A375 (cell line): ENCODE data around the genes PRPF38B, SYPL2 and GPR61.

- RAMPAGE, long total RNA: no peak
These were observed at the start of gene PRPF38B for GRCh38 chr1:108692276-108693238. Gene PRPF38B, plus strand, starts transcription at chr1:108692310.

DNA sequence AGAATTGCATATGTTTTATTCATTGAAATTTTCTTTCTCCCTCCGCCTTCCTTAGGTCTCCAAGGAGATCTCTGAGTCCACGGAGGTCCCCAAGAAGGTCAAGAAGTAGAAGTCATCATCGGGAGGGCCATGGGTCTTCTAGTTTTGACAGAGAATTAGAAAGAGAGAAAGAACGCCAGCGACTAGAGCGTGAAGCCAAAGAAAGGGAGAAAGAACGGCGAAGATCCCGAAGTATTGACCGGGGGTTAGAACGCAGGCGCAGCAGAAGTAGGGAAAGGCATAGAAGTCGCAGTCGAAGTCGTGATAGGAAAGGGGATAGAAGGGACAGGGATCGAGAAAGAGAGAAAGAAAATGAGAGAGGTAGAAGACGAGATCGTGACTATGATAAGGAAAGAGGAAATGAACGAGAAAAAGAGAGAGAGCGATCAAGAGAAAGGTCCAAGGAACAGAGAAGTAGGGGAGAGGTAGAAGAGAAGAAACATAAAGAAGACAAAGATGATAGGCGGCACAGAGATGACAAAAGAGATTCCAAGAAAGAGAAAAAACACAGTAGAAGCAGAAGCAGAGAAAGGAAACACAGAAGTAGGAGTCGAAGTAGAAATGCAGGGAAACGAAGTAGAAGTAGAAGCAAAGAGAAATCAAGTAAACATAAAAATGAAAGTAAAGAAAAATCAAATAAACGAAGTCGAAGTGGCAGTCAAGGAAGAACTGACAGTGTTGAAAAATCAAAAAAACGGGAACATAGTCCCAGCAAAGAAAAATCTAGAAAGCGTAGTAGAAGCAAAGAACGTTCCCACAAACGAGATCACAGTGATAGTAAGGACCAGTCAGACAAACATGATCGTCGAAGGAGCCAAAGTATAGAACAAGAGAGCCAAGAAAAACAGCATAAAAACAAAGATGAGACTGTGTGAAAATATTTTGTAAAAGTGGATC, 7.3 kb downstream of the PRPF38B start:
- RAMPAGE, long total RNA: no peak

GRCh38 chr1:108816002-108816899, 40.6 kb downstream of the AKNAD1 start:
- RAMPAGE, long total RNA: no peak

DNA sequence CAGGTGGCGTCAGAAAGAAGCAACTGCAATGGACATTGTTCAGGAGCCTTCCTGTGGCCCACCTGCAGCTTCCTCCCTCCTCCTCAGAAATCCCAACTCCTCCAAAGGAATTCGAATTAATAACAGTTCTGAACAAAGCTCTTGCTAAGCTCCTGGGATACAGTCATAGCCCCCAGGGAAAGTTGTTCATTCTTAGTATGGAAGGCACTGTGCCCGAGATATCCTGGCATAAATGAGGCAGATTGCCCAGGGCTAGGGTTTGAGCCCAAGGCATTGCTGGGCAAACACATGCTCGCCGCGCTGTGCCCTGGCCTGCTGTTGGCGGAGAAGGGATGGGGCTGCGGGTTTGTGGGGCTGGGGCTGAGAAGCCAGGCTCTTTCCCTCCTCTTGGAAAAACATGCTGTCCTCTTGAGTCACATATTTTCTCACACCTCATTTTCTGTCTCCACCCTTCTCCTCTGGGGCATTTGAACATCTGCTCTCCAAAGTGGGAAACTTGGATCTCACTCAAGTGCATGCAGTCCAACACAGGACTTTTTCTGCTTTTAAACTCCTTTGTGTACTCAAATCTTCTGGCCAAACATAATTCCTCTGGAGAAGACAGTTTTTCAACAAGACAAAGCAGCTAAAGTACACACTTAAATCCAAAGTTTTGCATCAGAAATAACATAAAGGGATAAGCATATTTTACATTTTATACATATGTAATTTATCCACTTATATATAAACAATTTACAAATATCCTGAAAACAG, 28.4 kb downstream of the AKNAD1 start:
- RAMPAGE, long total RNA: no peak

DNA sequence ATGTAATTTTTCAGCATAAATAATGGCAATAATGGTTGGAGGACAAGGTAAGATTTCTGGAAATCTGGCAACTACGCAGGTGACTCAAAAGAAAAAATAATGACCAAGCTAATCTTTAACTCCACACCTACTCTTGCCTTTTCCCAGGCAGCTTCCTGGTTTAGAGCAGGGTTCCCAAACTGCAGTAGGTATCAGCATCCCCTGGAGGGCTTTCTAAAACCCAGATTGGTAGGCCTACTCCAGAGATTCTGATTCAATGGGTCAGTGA, 21.0 kb downstream of the ELAPOR1 start:
- RAMPAGE, long total RNA: no peak

- RAMPAGE, long total RNA: no peak
These were observed 22.8 kb downstream of the ELAPOR1 start for GRCh38 chr1:109136650-109137141.

- RAMPAGE, long total RNA: no peak
These were observed 19.6 kb upstream of the SARS1 start for GRCh38 chr1:109194057-109194662.

DNA sequence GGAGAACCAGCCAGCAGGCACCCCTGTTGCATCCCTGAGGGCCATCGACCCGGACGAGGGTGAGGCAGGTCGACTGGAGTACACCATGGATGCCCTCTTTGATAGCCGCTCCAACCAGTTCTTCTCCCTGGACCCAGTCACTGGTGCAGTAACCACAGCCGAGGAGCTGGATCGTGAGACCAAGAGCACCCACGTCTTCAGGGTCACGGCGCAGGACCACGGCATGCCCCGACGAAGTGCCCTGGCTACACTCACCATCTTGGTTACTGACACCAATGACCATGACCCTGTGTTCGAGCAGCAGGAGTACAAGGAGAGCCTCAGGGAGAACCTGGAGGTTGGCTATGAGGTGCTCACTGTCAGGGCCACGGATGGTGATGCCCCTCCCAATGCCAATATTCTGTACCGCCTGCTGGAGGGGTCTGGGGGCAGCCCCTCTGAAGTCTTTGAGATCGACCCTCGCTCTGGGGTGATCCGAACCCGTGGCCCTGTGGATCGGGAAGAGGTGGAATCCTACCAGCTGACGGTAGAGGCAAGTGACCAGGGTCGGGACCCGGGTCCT, 1.4 kb downstream of the CELSR2 start:
- RAMPAGE, long total RNA: no peak

GRCh38 chr1:109251624-109252752, 2.6 kb downstream of the CELSR2 start:
- RAMPAGE, long total RNA: no peak

DNA sequence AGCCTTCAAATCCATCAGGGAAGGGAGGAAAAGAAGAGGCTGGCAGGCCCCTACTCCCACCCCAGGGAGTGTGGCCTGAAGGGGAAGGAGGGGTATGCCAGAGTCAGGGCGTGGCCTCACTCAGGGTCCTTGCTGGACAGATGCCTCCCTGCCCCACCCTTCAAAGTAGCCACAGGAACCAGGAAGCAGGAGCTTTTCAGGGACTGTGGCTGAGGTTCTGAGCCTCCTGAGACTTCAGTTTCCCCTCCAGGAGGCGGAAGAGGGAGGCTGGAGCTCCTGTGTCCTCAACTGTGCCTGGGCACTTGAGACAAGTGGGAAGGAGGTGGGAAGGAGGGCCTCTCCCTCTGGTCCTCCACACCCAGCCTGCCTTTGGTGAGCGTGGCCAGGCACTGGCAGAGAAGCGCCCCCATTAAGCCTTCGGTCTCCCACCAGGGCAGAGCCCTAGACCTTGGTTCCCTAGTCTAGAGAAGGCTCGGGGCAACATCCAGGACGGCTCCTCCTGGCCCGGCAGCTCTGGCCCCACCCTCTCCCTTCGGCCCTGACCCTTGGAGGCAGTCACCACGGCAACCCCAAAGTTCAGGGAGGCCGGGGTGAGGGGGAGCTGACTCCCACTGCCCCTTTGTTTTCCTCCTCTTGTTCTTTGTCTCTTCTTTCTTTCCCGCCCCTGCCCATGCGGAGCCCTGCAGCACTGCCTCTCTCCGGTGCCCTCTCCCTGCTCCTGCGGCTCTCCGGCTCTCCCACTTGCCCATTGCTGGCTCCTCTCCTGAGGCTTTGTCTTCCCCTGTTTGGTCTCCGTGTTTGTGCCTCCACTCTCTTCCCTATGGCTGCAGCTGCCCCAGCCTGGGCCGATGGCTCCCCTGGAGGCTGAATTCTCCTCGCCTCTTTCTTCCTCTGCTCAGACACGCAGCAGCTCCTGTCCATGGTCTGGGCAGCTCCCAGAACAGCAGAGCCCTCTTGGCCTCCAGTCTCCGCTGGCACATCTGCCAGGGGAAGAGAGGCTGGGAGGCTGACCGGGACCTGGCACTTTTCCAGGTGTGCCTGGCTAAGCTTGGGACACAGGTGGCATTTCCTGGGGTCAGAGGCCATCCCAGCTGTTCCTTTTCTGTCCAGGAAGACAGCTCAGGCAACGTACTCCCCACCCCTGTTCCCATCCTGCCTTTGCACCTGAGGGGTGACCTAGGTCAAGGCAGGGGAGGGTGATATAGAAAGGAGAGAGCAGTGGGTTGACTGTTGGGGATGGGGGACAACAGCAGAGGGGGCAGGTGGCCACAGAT, 5.7 kb downstream of the CELSR2 start:
- RAMPAGE, long total RNA: no peak

GRCh38 chr1:109399079-109399768, 1.5 kb upstream of the SORT1 start:
- RAMPAGE, long total RNA: no peak

- RAMPAGE, long total RNA: no peak
These were observed 982 bp downstream of the PSMA5 start for GRCh38 chr1:109425245-109425686.

- RAMPAGE, long total RNA: no peak
These were observed 308 bp upstream of the SYPL2 start for GRCh38 chr1:109466100-109466376.

- RAMPAGE, long total RNA: no peak
These were observed at the start of gene SYPL2 for GRCh38 chr1:109466377-109467412. Gene SYPL2, plus strand, starts transcription at chr1:109466546.

- RAMPAGE, long total RNA: no peak
These were observed 3.5 kb upstream of the GPR61 start for GRCh38 chr1:109535892-109536777.

DNA sequence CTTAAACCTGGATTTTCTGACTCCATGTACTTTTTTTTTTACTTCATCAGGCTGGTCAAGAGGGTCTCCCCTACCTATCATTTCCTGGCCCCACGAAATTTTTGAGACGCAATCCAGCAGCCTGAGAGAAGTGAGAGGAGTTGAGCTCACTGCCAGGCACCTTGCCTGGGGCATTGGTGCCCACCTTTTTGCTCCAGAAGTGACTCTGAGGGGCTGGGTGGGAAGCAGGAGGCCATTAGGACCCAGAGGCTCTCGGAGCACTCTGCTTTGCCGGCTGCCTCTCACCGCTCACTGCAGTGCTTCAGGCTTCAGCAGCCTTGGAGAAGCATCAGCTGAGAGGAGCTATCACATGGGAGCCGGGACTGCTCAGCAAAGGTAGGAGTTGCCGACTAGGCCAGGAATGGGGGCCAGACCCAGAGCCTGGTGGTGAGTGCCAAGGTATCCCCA, at the start of gene GPR61:
TSS of gene GPR61 (plus strand) at position 294 of the 447 bp plus-strand sequence.
- RAMPAGE, long total RNA: no peak

DNA sequence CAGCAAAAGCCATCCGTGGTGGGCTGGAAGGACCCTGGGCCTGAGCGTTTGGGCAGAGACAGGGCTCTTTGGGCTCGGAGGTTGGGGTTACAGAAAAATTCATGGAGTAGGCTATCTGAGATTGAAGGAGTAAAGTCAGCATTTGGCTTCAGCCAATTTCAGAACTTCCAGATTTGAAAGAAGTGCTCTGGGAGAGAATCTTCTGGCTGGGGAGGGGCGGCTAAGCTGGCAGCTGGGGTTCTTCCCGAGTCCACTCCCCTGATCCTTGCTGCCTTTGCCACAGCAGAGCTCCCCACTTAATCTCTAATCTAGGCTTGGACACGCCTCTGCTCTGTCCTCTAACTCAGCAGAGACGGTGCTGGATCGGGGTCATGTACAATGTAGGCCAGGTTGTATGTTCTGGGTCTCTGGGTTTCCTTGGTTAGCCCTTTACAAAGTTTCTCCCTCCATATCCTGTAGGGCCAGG, 10.0 kb upstream of the GSTM3 start:
- RAMPAGE, long total RNA: no peak

- RAMPAGE, long total RNA: no peak
These were observed 19.7 kb upstream of the EPS8L3 start for GRCh38 chr1:109783385-109783794.

DNA sequence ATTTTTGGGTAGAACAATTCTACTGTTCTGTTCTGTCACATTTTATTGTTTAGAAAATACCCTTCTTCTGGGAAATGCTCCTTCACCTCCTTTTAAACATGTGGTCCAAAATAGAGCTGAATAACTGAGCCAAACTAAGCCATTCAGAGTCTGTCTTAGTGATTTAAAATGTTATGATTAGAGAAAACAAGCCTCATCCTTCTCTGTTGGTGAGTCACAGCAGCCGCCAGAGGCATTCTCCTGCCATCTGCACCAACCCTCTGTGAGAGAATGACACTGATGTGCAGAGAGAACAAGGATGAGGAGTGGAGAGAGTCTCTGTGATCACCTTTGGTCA, 38.5 kb upstream of the CSF1 start:
- RAMPAGE, long total RNA: no peak

- RAMPAGE, long total RNA: no peak
These were observed 20.4 kb downstream of the CSF1 start for GRCh38 chr1:109930636-109931799.